Mesenchymal stem cell of adipose (primary cell): Measurements from ENCODE around the genes EEF2K and HS3ST2.

DNA sequence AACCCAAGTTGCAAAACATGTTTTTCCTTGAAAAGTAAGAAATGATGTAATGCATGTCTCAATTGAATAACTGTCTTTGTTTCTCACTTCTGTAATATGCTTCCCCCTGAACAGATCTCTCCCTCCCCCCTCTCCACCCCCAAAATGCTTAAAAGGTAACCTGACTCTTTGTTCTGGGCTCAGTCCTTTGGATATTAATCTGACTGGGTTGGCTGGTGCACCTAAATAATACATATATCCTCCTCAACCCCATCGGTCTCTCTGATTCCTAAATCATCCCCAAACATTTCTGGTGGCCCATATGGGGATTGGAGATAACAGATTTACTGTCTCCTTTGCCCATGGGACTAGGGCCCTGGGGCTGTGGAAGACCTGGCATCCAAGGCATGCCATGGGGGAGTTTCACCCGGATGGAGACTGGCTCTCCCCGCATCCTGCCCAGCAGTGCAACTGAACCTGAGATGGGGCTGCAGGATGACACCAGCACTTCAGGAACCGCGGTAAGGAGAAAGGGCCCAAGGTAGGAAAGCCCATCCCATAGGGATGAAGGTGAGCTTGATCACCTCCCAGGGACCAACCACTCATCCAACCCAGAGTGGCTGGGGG lies 23.1 kb downstream of the ACSM1 start:
- CAGE, long polyA plus RNA: no peak

GRCh38 chr16:20675603-20676312 lies 21.7 kb downstream of the ACSM1 start:
- CAGE, long polyA plus RNA: no peak

DNA sequence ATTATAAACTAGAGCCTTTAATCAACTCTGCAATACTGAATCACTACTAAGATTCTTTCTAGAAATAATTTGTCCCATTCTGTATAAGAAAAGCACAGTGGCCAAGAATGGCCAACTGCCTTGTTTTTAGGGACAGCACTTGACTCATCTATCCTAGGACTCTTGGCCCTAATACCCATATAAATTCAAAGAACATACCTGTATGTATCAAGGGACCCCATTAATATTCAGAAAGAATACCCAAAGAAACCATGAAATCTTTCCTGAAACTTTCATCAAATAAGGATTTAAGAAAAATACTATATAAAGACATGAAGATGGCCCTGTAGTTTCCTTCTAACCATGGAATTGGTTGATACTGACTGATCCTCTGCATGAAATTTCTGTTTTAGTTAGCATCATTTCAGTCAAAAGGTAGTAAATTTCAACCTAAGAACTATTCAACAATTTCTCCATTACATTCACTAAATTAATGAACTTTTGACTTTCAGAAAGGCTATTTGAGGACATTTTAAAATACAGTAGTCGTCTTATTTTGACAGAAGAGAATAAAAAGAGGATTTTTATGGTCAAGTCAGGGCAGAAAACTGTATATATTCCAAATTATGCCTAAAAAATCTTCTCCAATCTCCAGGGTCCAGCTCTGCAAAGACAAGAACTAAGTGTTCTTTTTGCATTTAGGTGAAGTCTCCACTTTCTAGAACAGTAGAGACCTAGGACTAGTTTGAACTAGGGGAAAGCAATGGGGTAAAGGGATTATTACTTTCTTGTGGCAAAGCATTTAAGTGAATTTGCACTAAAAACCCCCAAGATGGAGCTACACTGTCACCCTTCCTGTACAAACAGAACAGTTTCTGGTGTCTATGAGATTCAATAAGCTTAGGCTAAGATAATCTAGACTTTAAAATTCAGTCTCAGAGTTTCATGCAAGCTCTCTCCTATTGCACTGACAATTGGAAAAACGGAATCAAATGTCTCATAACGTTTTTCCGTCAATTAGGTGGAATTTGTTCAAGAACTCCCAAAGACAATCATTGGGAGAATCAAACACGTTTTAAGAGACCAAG lies 9.4 kb downstream of the THUMPD1 start:
- CAGE, long polyA plus RNA: no peak

DNA sequence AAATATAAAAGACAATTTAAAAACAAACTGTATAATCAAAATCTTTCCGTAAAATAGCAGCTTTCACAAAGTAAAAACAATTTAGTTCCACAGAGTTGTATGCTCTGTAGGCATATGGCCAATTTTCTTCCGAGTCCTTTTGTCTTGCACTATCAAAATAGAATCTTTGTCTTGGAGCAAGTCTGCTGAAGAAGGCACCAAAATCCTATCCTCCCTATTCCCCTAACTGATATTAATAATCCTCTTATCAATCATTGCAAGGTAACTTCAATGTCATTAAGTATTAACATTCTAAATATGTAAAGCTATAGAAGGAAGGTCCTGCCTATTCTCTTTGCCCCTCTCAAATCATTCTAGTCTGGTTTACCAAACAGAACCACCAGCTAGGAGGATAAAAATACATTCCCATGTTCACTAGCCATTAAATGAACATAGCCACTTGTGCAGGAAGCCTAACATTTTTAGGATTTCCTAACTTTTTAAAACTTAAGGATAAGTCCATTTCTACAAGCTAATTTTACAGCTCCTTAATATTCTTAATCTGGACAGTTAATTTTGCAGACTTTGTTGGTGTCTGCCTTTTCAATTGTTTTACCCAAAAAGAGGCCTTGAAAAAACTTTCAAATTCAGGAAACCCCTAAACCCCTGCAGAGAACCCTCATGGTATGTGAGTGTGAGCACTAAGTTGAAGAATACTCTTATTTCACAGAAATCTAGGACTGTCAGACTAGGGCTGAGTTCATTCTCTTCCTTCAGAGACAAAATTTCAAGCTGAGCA lies 7.3 kb downstream of the THUMPD1 start:
- CAGE, long polyA plus RNA: no peak

DNA sequence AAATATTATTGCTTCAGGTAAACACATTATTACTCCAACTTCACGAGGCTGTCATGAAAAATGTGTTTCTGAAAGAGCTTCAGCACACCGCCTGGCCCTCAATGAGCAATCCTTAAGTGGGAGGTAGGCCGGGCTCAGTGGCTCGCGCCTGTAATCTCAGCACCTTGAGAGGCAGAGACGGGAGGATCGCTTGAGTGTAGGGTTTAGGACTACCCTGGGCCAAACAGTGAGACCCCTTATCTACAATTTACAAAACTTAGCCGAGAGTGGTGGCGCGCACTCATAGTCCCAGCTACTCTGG lies 811 bp downstream of the THUMPD1 start:
- CAGE, long polyA plus RNA: no peak

- CAGE, long polyA plus RNA: no peak
These were observed 15.8 kb downstream of the DCUN1D3 start for GRCh38 chr16:20884135-20884955.

GRCh38 chr16:20905948-20906889 lies 5.6 kb downstream of the LYRM1 start:
- CAGE, long polyA plus RNA: no peak

GRCh38 chr16:20918714-20919271 lies 18.2 kb downstream of the LYRM1 start:
- CAGE, long polyA plus RNA: no peak

GRCh38 chr16:21364163-21364830 lies 86.2 kb upstream of the CRYM start:
- CAGE, long polyA plus RNA: no peak

DNA sequence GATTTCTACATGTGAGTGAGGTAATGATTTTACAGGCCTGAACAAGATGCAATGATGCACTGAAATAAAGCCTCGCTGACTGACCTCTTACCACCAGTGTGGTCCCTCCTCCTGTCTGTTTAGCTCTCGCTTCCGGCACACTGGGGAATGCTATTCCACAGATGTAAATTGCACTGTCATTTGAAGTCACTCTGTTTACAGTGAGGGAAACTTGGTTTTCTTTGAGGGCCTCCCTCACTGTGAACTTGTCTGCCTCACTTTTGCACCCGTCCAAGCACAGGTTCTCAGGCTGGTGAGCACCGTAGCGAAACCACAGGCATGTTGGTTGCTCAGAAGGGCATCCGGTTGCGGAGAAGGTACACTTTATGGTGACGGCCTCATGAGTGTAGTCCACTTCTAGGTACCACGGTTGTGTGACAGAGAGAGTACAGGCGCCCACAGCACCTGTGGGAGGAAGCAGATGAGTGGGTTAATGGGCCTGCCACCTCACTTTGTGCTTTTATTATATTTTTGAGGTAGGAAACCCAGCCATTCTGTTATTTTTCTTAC lies 5.3 kb downstream of the IGSF6 start:
- CAGE, long polyA plus RNA: no peak

GRCh38 chr16:22188551-22189007 lies 17.5 kb upstream of the EEF2K start:
- CAGE, long polyA plus RNA: no peak

- CAGE, long polyA plus RNA: no peak
These were observed 15.1 kb upstream of the EEF2K start for GRCh38 chr16:22190622-22191725.

DNA sequence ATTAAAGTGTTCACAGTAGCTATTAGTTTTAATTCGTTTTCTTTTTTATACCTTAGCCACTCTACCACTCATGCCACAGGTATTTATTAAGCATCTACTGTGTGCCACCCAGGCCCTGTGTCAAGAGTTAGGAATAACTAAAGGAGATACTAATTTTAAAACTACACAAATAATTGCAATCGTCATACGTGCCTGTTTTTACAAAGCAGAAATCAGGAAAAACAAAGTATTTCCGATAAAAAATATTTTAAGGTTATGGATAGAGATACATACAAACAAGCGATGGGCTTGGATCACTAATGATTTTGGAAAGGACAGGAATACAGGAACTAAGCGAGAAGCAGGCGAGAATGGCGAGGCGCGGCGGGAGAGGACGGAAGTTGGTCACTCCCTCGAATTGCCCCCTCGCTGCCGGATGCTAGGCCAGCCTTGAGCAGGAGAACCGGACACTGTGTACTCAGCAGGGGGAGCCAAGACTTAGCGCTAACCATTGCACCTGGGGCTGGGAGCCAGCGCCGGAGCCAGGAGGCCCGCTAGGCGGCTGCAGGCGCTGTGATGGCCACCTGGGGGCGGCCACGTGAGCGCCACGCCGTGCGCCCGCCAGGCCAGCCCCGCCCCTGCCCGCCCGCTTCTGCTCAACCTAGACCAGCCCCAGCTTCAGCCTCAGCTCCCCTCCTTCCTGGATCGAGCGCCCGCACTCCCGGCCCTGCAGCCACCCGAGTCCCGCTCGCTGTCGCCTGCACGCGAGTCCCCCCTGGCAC lies at the start of gene EEF2K:
Gene EEF2K (plus strand): TSS at position 634 of the 761 bp plus-strand sequence.
- CAGE, long polyA plus RNA: no peak

- CAGE, long polyA plus RNA: no peak
These were observed 10.5 kb upstream of the POLR3E start for GRCh38 chr16:22286643-22287149.

DNA sequence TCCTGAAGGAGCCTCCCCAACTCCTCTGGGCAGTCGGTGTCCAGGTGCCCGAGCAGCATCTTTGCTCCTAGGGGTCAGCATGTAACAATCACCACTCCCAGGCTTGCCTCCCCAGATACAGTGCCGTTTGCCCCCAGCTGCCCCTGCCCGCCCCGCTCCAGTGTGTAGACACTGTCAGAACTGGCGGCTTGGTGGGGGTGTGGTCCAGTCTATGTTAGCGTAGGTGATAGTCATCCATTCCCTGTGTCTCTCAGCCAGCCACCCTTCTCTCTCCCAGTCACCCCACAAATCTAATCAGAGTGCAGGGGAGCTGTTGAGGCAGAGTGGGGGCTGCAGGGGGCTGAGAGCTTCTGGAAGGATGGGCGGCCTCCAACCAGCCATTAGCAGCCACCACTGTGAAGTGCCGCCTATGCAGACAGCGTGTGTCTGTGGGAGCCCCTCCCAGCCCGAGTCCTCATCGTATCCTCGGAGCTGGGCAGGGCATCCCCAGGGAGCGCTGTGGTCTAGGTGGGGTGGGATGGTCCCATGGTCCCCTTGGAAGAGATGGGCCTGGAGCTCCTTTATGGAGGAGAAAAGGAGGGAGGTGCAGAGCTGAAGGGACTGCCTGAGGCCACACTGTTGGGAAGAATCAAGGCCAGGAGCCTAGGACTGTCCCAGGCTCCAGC lies 26.5 kb downstream of the POLR3E start:
- CAGE, long polyA plus RNA: no peak

DNA sequence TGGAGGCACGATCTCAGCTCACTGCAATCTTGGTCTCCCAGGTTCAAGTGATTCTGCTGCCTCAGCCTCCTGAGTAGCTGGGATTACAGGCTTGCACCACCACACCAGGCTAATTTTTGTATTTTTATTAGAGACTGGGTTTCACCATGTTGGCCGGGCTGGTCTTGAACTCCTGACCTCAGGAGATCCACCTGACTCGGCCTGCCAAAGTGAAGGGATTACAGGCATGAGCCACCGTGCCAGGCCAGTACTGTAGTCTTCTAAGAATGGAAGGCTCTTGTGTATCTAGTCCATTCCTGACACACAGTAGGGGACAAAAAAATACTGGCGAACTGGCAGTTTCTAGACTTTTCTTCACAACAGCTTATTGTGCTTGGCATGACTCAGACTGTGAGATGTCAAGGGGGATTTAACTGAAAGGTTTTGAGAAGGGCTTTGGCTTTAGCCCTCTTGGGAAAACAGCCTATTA lies 17.3 kb downstream of the CDR2 start:
- CAGE, long polyA plus RNA: no peak

DNA sequence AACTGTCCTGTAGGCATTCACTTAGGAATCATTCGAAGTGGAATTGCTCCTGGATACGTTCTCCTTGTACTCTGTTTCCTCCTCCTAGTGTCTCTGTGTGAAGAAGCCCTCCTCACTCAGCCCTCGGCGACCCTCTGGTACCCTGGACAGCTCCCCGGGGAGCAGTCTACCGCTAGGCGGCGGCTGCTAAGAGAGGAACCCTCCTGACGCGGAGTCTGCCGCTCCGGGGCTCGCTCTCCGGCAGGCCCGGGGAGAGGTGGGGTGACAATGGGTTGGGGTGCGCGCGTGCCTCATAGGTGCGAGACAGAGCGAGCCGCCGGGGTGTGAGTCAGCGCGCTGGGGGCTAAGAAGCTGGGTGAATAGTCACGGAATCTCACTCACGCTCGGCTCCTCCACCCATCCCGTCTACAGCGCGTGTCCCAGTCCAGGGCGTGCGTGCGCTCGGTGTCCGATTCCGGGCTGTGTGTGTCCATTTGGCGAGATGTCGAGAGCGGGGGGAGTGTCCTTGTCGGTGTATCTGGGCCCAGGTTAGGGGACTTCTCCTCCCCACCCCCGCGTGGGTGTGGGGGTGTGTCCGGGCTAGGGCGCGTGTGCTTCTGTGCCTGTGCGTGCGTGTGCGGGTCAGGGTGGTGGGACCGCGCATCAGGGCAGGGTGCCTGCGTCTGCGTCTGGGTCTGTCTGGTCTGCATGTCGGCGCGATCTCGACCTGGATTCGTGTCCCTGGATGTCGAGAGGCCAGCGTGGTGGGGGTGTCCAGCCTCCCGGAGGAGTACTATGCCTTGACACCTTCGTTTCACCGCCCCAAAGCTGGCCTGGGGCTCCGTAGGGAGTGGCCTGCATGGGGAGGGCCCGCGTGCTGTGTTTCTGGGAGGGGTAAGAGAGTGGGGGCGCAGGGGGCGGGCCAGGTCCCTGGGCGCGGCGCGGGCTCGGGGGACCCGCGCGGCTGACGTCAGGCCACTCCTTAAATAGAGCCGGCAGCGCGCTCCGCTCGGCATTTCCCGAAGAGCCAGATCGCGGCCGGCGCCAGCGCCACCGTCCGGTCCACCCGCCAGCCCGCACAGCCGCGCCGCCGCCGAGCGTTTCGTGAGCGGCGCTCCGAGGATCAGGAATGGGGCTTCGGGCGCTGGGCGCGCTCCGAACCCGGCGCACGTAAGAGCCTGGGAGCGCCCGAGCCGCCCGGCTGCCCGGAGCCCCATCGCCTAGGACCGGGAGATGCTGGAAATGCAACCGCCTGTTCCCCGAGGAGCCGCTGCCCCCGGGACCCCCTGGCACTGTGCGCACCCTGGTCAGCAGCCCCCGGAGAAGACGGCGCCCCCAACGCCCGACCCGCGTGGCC lies at the start of gene HS3ST2:
Gene HS3ST2 (plus strand): TSS at position 991 of the 1,336 bp plus-strand sequence.
- CAGE, long polyA plus RNA: no peak

GRCh38 chr16:22814578-22815356 lies 805 bp downstream of the HS3ST2 start:
- CAGE, long polyA plus RNA: no peak

GRCh38 chr16:22838547-22838746 lies 24.5 kb downstream of the HS3ST2 start:
- CAGE, long polyA plus RNA: no peak

- CAGE, long polyA plus RNA: no peak
These were observed 24.9 kb downstream of the USP31 start for GRCh38 chr16:23124300-23124769.